Fallopian tube (tissue), 1 donor: ENCODE measurements around the gene ATP1B1.

GRCh38 chr1:169106261-169107027, at the start of gene ATP1B1:
Gene ATP1B1, plus strand, starts transcription at chr1:169106690.
- PRO-cap, result bidirectional peak, plus-strand start at chr1:169106323, minus-strand start at chr1:169106189; bidirectional peak, plus-strand start at chr1:169106695, minus-strand start at chr1:169106565

DNA sequence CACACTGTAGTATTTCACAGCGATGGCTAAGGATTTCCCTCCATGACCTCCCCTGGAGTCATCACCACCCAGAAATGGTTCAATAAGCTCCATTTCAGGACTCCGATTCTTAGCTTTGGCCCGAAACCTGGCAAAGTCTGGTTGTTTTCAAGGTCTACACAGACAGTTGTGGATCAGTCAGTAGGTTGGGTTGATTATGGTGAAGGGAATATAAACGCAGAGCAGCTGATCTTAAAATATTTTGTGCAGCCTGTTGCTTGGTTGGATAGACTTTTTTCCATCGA, 887 bp downstream of the ATP1B1 start:
- PRO-cap, result no peak

GRCh38 chr1:169108812-169110055, 2.7 kb downstream of the ATP1B1 start:
- PRO-cap, result bidirectional peak, plus-strand start at chr1:169109972, minus-strand start at chr1:169109847

GRCh38 chr1:169278334-169278882, 89.2 kb downstream of the NME7 start:
- PRO-cap, result no peak

DNA sequence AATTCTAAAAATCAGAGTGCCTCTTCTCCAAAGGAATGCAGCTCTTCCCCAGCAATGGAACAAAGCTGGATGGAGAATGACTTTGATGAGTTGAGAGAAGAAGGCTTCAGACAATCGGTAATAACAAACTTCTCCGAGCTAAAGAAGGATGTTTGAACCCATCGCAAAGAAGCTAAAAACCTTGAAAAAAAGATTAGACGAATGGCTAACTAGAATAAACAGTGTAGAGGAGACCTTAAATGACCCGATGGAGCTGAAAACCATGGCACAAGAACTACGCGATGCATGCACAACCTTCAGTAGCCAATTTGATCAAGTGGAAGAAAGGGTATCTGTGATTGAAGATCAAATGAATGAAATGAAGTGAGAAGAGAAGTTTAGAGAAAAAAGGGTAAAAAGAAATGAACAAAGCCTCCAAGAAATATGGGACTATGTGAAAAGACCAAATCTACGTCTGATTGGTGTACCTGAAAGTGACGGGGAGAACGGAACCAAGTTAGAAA, 25.5 kb downstream of the CCDC181 start:
- PRO-cap, result no peak

DNA sequence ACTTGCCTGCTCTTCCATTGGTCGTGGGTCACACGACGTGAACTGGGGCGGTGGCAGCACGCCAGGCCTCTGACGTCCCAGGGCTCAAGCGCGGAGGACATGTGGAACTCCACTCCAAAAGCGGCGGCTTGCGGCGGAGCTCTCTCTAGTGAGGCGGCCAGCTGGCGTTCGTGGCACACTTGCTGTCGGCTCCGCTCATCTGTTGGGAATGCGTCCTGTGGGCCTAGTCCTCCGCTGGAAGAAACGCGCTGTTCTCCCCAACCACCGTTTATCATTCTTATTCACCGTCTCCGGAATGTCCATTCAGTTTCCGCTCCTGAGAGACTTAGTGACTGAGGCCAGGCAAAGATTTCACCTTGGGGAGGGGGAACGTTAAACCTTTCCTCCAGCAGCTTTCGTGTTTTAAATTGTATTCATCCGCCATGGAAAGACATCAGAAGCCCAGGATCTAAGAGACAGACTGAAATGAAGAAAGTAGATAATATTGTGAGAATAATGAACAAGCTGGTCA, 358 bp upstream of the SLC19A2 start:
- PRO-cap, result bidirectional peak, plus-strand start at position 31 of the sequence, minus-strand start outside the sequence; bidirectional peak, plus-strand start at position 117 of the sequence, minus-strand start at position 201 of the sequence

DNA sequence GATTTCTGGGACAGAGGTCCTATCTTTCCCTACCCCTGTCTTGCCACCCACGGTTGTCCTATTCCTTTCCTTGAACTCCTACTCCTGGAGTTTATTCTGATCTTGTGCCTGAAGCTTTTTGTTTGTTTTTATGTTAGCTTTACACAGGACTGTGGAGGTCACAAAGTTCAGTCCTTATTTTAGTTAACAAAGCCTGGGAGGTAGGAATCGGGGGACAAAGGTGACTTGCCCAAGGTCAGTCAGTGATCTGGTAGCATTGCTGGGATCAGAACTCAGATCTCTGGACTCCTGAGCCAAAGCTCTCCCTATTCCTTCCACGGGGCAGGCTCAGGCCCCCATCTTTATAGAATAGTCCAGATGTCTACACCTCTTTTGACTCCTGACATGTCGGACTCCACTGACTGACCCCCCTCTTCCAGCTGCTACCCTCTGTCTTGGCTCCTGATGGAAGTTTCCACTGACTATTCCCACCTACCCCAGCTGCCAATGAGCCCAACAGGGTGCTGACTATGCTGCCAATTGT, 10.0 kb downstream of the F5 start:
- PRO-cap, result no peak

GRCh38 chr1:169584806-169585236, 1.5 kb downstream of the F5 start:
- PRO-cap, result no peak

DNA sequence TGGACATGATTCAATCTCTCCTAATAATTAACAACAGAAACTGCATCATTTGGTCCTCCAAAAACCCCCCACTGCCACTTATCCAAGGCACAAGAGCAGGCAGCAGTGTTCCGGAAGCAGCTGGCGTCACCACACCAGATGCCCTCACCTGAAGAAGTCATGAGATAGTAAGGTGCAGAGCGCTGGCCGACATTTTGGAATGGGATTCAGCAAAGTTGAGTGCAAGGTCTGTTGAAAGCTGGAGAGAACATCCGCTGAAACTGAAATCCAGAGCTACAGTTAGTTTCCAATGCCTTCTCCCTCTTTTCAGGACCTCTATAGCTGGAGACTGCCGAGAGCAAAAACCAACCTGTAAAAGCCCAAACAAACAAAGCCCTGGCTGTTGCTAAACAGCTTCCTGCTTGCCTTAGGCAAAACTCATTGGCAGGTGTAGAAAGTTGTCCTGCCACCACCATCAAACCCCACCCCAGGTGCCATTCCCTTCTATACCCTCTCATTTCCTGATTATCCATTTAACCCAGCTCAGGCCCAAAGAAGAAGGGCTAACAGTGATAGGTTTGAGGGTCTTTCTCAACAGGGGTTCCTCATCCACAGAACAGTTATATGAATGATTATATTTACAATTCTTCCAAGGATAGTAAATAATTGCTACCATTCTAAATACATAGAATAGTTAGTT, 24.8 kb downstream of the SCYL3 start:
- PRO-cap, result no peak

DNA sequence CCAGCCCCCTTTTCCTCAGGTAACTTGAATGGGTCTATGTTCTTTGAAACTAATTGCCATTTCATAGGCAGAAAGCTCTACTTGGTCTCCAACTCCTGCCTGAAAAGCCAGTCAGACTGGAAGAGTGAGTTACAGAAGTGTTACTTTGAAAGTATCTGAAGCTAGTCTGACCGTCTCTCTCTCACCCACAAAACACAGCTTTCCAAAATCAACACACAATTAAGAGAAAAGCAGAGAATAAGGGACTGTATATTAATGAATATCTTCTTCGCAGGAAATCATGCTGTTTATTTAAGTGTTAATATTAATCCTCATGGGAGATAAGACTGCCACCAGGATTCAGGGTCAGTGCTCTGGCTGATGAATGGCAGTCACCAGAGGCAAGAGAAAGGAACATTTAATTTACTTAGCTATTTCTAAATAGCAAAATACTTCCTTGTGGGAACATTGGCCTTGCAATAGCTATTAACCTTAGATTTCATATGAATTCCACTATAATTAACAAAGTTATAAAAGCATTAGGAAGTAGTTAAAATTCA, 2.2 kb downstream of the SCYL3 start:
- PRO-cap, result unidirectional peak, plus-strand start at position 110 of the sequence

- PRO-cap, result no peak
Measured at GRCh38 chr1:170234424-170234986, 88.7 kb downstream of the NTMT2 start.

- PRO-cap, result no peak
Measured at GRCh38 chr1:171222784-171223530, 25.3 kb upstream of the FMO1 start.

DNA sequence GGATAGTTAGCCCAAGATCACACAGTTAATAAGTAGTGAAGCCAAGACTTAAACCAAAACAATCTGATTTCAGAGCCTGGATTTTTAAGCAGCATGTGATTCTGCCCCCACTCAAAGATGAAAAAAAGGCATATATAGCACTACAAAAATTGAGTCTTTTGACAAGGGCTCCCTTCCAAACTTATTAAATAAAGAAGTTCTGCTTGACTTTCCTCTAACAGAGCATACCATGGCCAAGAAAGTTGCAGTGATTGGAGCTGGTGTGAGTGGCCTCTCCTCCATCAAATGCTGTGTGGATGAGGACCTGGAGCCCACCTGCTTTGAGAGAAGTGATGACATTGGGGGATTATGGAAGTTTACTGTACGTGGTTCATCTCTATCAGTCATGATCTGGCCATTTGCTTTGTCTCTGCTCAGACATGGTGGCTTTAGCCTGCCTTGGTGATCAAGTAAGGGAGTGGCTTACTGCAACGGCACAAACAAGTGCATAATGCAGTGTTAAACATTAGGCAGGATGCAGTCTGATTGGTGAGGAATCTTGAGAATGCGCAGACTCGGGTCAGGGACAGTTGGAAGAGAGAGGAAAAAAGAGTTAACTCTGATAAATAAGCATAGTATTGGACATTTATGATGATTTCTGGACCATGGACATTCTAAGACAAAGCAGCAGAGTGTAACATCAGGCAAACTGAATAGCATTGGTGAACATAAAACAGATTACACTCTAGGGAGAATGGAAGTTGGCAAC, 5.8 kb downstream of the FMO4 start:
- PRO-cap, result no peak

- PRO-cap, result no peak
Measured at GRCh38 chr1:171321581-171322206, 7.7 kb downstream of the FMO4 start.

GRCh38 chr1:171556994-171558316, 64.6 kb upstream of the MYOCOS start:
- PRO-cap, result no peak

DNA sequence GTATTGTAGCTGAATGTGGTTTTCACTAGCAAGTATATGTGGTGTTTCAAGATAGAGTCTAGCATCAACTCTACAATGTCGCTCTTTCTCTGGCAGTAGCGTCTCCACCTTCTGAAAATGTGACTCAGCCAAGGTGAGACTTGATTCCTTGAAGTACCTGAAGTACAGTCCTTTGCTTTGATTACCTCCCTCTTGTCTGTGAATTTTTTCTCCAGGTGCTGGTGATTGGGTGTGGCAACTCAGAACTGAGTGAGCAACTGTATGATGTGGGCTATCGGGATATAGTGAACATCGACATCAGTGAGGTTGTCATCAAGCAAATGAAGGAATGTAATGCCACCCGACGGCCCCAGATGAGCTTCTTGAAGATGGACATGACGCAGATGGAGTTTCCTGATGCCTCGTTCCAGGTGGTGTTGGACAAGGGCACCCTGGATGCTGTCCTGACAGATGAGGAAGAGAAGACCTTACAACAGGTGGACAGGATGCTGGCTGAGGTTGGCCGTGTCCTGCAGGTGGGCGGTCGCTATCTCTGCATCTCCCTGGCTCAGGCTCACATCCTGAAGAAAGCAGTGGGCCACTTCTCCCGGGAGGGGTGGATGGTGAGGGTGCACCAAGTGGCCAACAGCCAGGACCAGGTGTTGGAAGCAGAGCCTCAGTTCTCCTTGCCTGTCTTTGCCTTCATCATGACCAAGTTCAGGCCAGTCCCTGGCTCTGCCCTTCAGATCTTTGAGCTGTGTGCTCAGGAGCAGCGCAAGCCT, 2.2 kb downstream of the METTL13 start:
- PRO-cap, result no peak

DNA sequence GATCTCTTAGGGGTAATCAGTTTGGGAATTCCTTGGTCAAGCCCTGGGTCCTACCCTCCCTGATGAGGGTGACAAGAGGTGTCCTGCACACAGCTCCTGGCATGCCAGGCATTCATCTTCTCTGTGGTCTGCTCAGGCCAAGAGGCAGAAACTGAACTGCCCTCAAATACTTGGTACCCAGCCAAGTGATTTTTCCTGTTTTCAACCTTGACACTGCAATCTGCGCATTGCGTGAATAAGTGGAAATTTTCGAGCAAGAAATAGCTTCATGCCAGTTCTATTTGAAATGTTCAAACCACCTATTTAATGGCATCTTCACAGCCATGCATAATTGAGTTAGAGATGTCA, 26.9 kb downstream of the DNM3 start:
- PRO-cap, result no peak

DNA sequence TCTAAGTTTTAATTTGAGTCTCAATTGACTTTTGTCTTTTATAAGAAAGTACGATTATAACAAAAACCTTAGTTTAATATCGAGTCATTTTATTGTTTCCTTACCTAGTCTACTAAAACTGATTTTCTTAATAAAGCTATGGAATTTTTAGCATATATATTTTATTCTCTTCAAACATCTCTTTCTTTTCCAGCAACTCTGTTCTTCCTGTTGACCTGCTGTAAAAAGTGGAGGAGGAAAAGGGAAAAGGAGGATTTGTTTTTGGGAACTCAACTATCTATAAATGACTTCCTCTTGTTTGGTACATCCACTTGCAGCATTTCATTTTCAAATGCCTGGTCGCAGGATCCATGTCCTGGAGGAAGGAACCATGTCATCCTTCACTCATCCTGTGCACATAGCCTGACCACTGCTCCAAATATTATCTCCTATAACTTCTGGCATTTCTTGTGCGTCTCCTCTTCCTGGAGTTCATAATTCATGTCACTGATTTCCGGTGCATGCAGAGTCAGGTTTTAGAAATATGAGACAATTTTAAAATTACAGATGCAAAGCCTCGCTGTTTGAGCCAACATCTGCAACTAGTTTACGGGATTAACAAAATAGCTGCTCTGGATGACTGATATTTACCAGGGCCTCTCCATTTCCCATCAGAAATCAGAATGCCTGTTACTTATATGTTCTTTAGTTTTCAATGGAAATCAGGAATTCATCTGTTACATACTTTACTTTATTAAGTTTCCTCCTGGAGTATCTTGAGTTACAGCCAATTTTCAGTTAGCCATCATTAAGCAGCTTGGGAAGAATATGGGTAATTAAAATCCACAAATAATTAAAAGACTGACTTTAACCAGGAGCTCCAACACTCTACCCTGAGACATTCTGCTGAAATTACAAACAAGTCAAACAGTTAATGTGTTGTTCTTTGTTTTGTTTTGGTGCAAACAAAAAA, 268.1 kb downstream of the DNM3 start:
- PRO-cap, result no peak

DNA sequence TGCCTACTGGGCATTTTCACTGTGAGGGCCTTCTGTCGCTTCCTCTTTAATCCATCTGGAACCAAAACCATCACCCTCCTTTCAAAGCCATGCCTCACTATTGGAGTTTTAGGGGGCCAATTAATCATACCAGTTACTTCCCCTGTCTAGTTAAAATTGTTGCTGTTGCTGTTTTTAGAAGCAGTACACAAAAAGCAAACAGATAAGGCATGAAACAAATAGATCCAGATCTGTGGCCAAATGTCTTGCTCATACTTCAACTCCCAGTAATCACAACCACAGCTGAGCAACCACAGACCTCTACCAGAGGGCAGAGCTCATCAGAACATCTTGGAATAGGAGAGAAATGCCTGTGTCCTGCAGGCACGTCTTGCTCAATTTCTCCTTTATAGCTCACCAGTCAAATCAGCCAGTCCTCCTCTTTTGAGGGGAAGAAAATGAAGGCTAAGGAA, 133.8 kb upstream of the C1orf105 start:
- PRO-cap, result no peak

- PRO-cap, result bidirectional peak, plus-strand start at chr1:172322900, minus-strand start at chr1:172322807
Measured at GRCh38 chr1:172322061-172323045, 98.1 kb upstream of the C1orf105 start.